ENCODE data around the genes TRPV3 and TRPV1.

- RRBS = no CpG with 5 or more reads among the region's 13 CpGs
Measured at GRCh38 chr17:2907031-2907679, 110.9 kb downstream of the RAP1GAP2 start.

DNA sequence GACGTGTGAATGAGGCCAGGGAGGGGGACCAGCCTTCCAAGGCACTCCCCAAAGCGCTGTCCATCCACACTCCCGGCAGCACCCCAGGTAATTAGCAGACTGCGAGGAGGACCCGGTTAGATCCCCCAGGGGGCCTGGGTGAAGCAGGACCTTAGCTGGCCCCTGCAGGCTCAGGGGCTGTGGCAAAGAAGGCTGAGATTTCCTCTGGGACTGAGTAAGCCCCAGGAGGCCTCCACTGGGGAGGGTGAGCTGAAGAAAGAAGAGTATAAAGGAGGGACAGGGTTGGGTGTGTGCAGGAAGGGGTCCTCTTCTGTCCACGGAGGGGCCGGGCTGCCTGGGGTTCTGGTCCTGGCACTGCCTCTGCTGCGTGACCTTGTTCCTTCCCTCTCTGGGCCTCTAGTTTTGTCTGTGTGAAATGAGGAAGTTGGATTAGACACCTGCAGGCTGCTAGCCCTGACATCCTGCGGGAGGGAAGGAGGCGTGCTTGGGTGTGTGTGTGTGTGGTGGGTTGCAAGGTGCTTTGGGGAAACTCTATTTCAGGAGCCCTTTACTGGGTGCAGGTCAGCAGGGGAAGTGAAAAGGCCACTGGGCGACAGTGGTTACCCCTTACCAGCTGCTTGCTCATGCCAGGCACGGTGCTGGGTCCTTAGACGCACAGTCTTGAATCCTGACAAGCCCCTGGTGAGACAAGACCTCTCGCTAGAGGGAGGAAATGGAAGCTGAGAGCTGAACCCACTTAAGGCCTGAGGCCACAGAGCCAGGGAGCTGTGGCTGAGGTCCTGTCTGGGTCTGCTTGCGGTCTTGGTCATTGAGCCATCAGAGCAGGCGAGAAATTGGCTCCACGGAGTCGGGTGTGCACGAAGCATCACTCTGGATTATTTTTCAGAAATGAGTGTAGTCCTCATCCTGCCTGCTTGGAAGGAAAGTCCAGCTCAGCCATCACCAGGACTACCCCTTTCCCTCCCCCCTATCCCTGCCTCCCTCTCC lies 60.7 kb downstream of the OR1D5 start:
- RRBS = no CpG with 5 or more reads among the region's 19 CpGs

- RRBS = no CpG with 5 or more reads among the region's 3 CpGs
Measured at GRCh38 chr17:3474082-3474714, 1.6 kb upstream of the ASPA start.

GRCh38 chr17:3557679-3558171 lies at the start of gene TRPV3:
Gene TRPV3 (minus strand): TSS chr17:3557812.
- RRBS = no CpG with 5 or more reads among the region's 17 CpGs

- RRBS = no CpG with 5 or more reads among the region's 16 CpGs
Measured at GRCh38 chr17:3558526-3559039, 971 bp upstream of the TRPV3 start.

- RRBS = no CpG with 5 or more reads among the region's 4 CpGs
Measured at GRCh38 chr17:3609252-3609475, at the start of gene TRPV1. Gene TRPV1 (minus strand): TSS chr17:3609411.

GRCh38 chr17:3660234-3661210 lies 7.9 kb downstream of the TAX1BP3 start:
- RRBS = 95% methylated on average over 9 of the region's 35 CpGs

- RRBS = no CpG with 5 or more reads among the region's 11 CpGs
Measured at GRCh38 chr17:3770421-3770938, 30.5 kb downstream of the ITGAE start.

DNA sequence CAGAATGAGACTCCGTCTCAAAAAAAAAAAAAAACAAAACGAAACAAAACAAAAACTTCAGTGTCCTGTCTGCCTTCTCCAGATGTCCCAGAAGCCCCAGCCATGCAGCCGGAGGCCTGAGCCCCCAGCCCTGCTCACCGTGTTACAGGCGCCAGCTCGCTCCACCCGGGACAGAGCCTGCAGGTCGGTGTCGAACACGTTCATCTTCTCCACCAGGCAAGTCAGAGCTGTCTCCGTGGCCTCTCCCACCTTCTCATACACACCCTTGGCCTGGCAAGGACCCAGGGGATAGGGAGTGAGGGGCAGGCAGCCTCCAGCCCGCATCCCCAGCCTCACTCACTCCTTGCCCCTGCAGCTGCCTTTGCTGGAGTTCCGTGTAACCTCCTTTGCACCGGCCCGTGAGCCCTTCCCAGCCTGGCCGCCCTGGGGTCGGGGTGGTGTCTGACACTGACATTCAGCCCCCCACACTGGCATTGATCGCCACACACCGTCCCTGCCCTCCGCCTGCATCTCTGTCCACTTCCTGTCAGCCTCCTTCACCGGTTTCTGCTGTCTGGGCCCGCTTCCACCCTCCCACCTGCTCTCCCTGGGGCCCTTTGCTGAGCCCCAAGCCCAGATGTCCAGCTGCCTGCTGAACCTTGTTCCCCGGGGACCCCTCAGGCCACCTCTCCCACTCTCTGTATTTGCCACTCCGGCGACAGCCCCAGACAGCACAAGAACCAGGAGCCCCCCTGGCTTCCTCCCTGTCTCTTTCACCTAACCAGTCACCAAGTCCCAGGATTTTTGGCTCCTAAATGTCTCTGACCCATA lies 20.8 kb downstream of the ATP2A3 start:
- RRBS = 85% methylated on average over 9 of the region's 25 CpGs

GRCh38 chr17:3944500-3944936 lies 19.7 kb downstream of the ATP2A3 start:
- RRBS = 17% methylated on average over 4 of the region's 25 CpGs

DNA sequence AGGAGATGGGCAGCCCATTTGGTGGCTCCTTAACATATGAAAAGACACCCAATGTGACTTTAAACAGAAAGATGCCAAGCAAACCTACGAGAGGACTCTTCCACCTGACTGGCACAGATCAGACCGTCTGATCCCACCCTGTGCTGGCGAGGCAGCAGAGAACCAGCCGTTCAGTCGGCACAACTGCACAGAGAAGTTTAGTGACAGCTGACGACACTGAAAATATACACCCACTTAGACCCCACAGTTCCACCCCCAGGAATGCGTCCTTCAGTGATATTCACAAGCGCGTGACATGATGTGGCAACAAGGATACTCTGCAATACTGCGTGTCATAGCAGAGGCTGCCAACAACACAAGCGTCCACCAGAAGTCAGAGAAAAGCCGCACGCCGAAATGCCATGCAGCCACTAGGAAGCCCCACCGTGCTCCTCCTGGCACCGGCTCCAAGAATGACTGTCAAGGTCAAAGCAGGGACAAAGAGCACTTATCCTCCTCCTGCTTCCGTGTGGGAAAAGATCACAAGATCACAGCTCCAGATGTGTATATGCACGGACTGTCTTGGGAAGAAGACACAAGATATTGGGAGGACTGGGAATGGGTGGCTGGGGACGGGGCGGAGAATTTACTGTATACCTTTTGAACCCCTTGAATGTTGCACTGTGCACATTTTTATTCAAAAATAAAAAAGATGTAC lies 3.5 kb downstream of the ATP2A3 start:
- RRBS = no CpG with 5 or more reads among the region's 20 CpGs

GRCh38 chr17:4072431-4073064 lies 70.3 kb downstream of the ZZEF1 start:
- RRBS = no CpG with 5 or more reads among the region's 6 CpGs

DNA sequence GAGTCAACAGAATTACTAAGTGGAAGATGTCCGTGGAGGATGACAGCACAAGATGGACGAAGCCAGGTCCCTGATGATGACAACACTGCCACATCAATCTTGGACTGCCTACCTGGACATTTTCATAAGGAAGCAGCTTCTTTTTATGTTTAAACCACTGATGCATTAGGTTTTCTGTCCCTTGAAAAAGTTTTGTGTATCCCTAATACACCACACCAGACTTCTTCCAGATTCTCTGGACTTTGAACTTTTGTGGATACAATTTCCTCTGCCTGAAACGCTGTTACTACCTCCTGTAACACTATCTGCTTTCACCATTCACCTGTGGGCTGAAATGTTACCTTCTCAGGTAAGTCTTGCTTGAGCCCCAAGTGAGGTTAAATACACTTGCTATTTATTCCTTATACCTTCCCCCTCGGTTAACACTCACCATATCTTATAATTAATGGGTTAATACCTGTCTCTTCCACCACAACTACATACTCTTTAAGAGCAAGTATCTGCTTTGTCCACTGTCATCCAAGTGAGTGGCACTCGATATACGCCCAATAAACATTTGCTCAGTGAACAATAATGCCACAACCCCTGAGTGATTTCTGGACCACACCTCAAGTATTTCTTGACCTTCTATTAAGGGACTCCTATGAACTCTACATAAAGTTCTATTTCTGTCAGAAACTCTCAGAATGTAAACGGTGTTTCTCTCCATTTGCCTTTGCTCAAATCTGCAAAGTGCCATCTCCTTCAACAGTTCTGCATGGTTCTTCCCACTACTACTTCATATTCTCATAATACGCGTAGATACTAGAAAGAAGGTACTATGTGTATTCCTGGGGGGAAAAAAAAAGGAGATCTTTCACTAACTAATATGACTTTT lies 2.6 kb downstream of the ZZEF1 start:
- RRBS = no CpG with 5 or more reads among the region's 9 CpGs

GRCh38 chr17:4142107-4142446 lies 753 bp downstream of the ZZEF1 start:
- RRBS = no CpG with 5 or more reads among the region's 8 CpGs

GRCh38 chr17:4204544-4205047 lies 59.2 kb downstream of the ANKFY1 start:
- RRBS = no CpG with 5 or more reads among the region's 5 CpGs

GRCh38 chr17:4215271-4215695 lies 48.5 kb downstream of the ANKFY1 start:
- RRBS = no CpG with 5 or more reads among the region's 10 CpGs

DNA sequence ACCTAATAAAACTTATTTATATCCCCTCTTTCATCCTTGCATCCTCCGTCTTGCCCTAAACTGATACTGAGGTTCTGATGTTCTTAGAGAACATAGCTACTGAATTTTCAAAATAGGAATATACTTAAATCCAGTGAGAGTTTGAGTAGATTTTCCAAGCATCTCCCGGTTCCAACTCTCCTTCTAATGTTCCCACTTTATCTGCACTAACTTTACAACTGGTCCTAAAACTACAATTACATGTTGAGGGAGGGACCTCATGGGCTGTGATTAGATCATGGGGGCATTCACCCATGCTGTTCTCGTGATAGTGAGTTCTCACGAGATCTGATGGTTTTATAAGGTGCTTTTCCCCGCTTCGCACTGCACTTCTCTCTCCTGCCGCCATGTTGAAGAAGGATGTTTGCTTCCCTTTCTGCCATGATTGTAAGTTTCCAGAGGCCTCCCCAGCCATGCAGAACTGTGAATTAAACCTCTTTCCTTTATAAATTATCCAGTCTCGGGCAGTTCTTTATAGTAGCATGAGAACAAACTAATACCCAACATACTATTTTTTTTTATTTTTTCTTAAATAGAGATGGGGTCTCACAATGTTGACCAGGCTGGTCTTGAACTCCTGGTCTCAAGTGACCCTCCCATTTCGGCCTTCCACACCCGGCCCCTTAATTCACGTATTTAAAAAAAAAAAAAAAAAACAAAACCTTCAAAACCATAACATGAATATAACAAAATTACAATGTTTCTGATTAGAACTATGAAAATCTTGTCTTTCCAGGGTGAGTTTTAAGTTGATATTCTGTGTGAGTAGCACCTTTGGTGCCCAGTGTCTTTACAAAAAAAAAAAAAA lies 26.0 kb downstream of the UBE2G1 start:
- RRBS = no CpG with 5 or more reads among the region's 11 CpGs

DNA sequence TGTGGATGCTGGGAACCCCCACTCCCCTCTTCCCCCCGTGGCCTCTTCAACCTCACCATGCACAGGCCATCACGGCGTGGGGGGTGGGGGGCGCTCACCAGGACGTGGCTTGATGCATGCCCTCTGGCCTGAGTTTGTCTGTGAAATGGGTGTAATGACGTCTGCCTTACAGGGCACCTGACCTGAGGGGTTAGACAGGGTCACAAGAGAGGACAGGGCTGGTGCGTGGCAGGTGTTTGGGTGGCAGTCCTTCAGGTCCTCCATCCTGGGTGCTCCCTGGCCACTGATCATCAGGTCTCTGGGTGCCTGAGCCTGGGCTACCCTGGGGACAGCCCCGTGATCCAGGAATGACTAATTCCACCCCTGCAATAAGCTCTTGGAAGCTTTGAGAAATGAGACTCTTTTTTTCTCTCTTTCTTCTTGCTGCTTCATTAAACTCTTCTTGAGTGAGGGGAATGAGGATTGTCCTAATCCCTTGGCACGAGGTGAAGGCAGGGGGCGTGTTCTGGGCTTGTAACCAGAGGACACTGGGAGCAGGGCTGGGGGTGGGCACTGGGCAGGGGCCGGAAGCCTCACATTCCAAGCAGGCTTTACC lies 21.5 kb upstream of the SPNS2 start:
- RRBS = no CpG with 5 or more reads among the region's 11 CpGs

GRCh38 chr17:4531136-4532042 lies 23.8 kb downstream of the MYBBP1A start:
- RRBS = 81% methylated on average over 4 of the region's 31 CpGs

DNA sequence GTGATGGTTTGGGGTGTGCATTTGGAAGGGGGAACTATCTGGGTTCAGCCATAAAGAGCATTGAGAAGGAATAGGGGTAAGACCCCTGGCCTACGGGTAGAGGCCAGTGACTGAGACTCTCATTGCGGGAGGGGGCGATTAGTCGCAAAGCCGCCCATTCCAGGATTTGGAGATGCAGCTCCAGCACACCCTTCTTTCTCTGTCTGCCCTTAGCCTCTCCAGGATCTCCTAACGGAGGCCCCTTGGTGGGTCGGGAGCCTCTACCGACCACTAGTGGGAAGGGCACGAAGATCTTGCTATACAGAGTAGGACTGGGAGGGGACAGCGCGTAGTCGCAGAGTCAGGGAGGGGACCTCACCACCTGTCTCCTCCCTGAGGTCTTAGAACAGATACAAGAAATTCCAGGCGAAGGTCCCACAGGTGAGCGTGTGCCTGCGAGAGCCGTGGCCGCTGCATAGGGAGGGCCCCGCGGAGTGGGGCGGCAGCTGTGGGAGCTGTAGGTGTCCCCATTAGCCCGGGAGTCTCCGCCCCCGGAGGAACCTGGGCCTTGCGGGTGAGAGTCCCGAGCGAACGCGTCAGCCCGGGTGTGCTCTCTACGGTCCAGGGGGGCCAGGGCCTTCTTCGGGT lies 537 bp upstream of the SMTNL2 start:
- RRBS = 6% methylated on average over 8 of the region's 31 CpGs

Data from T47D (cell line).